B cell (primary cell): ENCODE measurements around the genes IL18BP, INPPL1, STARD10 and FCHSD2.

DNA sequence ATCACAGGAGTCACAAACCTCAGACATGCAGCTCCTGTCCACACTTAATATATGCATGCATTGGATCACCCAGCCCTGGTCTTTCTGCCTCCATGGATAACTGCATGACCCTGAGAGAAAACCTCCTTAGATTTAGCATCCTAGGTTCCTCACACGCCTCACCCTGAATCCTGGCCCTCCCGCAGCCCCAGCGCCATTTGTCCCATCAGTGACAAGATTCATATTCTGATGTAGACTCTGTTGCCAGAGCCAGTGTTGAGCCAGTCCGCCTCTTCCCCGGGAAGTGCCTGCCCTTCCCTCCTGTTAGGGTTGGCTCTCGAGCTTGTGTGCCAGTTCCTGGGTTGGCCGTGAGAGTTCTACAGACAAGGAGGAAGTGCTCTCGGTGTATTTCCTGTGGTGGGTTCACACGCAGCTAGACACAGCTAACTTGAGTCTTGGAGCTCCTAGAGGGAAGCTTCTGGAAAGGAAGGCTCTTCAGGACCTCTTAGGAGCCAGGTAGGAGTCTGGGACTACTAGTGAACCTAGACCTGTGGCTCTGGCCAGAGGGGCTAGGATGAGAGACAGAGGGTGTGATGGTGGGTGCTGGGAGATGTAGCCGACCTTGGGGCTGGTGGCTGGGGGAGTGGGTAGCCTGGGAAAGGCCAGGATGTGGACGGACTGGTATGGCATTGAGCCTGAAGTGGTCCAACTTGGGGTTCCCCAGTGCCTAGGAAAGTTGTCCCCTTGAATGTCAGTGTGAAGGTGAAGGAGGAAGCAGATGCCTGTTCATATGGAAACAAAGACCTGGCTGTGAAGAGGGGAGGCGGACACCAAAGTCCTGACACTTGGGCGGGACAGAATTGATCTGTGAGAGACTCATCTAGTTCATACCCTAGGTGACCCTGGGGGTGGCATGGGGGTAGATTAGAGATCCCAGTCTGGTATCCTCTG lies at the start of gene IL18BP:
IL18BP (plus strand) TSS at position 385 of the 930 bp plus-strand sequence.
- PRO-cap, result bidirectional peak, plus-strand start at position 394 of the sequence, minus-strand start at position 358 of the sequence
- CAGE, long polyA plus RNA, result no peak

DNA sequence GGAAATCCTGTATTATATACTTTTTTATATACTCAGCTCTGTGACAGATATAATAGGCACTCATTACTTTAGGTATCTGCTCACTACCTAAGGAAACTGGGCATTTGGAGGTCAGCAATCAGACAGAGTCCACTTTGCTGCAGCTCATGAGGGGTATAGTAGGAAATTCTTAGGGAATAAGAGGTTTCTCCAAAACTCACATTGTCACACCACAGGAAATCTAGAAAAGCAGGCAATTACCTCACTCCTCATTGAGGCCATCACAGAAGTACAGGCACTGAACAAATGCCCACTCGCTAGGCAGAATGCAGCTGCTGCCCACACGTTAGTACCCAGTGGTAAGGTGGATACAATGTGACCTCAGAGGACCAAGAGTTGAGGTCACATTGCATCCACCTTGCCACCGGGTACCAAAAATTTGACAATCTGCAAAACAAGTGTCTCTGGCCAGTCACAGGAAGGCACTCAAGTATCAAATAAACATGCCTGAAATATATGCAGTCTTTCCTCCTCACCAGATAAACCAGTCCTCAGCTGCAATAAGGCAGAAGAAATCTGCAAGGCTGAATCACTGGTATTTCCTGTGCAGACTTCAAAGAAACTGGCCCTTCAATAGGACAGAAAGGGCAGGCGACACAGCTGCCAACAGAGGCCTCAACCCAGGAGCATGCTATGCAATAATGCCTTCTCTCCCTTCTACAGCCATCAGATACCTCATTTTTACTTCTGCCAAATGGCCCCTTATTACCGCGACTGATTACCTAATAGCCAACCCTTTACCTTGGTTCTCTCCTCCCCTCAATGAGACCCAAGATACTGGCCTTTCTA lies 8.2 kb downstream of the NUMA1 start:
- PRO-cap, result no peak
- CAGE, long polyA plus RNA, result no peak

- PRO-cap, result bidirectional peak, plus-strand start at chr11:72224235, minus-strand start at chr11:72224041
- CAGE, long polyA plus RNA, result no peak
Measured at GRCh38 chr11:72223995-72224433, 553 bp upstream of the INPPL1 start.

DNA sequence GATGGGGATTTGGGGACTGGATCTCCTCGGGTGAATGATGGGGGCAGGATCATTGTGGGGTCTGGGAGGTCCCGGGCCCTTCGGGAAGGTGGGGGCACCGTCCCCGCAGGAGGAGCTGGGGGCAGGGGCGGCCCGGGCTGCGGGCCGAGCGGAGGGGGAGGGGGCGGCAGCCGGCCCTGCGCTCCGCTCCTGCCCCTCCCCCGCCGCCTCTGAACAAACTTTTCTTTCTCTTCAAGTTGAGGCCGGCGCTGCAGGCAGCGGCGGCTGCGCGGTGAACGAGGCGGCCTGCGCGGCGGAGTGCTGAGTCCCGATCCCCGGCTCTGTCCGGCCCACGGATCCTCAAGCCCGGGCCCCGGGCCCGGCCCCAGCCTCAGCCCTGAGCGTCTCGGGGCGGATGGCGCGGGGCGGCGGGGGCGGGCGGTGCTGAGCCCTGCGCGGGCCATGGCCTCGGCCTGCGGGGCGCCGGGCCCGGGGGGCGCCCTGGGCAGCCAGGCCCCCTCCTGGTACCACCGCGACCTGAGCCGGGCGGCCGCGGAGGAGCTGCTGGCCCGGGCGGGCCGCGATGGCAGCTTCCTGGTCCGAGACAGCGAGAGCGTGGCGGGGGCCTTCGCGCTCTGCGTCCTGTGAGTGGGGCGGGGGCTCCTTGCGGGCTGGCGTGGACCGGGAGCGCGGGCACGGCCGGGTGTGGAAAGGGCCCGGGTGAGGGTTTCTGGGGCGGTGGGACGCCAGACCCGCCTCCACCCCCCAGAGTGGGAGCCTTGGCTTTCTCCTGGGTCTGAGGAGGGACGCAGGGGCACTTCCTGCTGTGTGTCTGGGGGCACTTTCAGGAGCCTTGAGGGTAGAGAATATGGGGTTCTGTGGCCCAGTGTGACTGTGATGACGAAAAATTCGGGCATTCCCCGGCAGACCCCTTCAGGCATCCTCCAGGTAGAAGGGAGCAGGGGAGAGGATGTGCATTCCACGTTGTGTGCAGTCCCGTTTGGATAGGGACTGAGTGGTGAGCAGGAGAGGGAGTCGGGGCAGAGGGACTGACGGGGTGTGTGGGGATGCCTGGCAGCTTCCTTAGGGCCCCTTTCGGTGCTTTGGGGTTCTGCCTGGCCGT lies at the start of gene INPPL1:
INPPL1 (plus strand) TSS at position 224 of the 1,102 bp plus-strand sequence.
- PRO-cap, result unidirectional peak, plus-strand start at position 239 of the sequence; bidirectional peak, plus-strand start at position 571 of the sequence, minus-strand start at position 585 of the sequence; unidirectional peak, minus-strand start at position 824 of the sequence; bidirectional peak, plus-strand start outside the sequence, minus-strand start at position 1,033 of the sequence
- CAGE, long polyA plus RNA, result no peak

DNA sequence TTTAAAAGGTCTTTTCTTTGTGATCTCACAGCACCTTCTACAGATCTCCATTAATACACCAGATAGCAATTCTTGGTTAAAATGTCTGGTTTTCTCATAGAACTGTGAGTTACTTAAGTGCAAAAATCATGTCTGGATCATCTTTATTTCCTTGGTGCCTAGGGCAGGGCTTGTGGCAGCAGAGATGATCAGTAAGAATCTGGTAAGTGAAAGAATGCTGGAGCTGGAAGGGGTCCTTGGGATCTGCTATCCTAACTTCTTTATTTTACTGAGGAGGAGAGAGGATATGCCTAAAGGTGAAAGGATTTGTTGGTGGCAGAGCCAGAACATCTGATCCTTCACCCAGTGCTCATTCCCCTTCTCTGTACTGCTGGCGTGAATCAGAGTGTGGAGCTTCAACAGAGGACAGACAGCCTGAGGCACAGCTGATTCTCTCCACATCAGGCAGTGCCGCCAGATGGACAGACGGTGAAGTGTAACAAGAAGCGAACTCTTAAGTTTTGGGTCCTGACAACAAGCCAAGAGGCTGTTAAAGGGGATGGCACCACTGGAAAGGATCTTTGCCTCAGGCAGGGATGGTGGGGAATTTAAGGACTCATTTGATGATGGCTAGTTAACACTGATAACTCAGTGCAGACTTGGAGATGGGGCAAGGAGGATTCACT lies 81.6 kb downstream of the CLPB start:
- PRO-cap, result no peak
- CAGE, long polyA plus RNA, result no peak

- PRO-cap, result no peak
- CAGE, long polyA plus RNA, result no peak
Measured at GRCh38 chr11:72481470-72481895, 47.2 kb upstream of the CLPB start.

DNA sequence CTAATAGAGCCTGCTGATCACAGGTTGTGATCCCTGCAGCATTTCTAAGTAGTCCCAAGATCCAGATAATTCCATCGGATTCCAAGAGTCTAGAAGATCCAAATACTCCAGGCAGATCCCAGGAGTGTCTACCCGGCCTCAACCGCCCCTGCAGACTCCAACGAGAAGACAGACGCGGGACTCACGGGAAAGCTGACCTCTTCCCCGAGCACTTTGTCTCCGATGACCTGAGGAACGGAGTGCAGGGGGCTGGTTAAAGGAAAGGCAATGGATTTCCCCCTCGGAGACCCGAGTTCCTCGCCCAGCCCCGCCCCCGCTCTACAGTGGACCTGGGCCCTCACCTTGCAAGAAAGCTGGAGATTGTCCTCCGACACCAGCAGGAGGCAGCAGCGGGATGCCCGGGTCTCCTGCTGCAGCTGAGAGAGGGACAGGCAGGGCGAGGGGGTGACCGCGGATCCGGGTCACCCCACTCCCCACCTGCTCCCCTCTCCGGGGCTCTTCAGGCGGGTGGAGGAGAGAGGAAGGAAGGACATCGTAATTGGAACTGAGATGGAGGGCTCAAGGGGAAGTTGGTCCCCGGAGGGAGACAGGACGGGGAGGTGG lies 84.6 kb downstream of the PDE2A start:
- PRO-cap, result no peak
- CAGE, long polyA plus RNA, result no peak

- PRO-cap, result no peak
- CAGE, long polyA plus RNA, result no peak
Measured at GRCh38 chr11:72681942-72682509, 7.8 kb upstream of the PDE2A start.

DNA sequence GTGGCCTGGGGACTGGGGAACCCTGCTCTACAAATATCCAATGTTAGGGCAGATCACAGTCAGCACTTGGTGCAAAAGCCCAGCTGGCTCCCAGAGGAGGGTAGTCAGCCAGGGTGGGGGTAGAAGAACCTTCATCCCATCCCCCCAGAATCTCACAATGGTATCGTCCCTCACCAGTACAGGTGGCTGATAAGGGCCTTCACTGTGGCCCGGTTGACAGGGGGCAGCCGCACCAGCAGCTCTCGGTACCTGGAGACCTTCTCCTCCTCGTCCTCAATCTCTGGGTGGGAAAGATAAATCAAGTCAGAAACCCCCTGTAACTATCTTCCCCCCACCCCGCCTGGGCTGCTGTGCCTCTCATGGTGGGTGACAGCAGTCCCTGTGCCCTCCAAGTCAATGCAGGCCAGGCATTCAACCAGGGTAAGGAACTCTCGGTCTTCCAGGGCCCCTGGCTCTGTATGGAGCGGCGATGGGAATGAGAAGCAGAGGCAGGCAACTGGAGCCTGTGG lies 22.2 kb upstream of the PDE2A start:
- PRO-cap, result no peak
- CAGE, long polyA plus RNA, result no peak

GRCh38 chr11:72721519-72722004 lies 30.6 kb downstream of the ARAP1 start:
- PRO-cap, result unidirectional peak, plus-strand start at chr11:72721854
- CAGE, long polyA plus RNA, result no peak

GRCh38 chr11:72786276-72786763 lies 7.5 kb downstream of the STARD10 start:
- PRO-cap, result no peak
- CAGE, long polyA plus RNA, result no peak

DNA sequence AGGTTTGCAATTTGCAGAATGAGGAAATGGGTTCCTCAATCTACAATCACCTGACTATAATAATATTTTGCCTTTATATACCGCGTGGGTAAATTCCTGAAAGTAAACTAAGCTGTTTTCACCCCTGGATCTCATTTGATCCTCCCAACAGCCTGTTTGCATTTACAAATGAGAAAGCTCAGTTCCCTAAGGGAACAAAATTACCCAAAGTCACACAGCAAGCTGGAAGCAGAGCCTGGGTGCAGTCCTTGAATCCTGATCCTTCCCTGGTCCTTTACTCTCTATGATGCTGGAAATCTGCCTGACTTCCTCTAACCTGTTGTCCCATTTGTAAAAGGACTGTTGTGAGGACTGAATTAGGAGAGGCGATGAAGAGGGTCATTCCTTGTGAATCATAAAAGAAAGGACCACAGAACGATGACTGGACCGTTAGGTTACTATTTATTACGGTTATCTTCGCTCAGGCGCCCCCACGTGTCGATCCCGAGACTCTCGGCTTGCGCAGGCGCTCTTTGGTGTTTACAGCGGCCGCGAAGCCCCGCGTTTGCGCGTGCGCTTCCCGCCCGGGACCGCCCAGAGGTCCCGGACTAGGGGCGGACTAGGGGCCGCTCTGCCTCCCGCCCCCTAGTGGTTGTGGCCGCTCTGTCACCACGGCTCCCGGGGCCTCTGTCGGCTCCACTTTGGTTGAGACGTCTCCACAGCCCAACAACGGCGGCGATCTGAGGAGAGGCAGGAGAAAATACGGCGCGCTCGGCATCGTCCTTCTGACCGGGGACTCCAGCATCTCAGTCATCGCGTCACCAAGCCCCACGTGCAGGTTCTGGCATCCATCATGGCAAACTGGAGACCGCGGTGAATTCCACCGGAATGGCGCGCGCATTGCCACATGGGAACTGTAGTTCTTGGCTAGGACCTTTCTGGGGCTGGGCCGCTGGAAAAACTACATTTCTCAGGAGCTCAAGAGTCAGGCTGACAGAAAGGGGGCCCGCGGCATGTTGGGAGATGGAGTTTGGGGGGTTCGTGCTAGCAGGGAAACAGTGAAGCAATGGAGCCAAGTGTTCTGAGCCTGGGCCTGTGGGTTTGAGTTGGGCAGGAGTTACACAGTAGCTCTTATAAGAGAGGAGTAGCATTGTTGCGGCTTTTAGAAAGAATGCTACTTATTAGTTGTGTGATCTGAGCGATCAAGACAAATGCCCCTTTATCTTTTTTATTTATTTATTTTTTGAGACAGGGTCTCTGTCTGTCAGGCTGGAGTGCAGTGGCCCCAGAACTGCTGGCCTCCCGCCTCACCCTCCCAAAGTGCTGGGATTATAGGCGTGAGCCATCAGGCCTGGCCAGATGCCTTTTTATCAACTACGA lies at the start of gene STARD10:
STARD10 (minus strand) TSS at position 842 of the 1,359 bp plus-strand sequence.
- PRO-cap, result bidirectional peak, plus-strand start at position 105 of the sequence, minus-strand start at position 64 of the sequence; bidirectional peak, plus-strand start at position 576 of the sequence, minus-strand start at position 810 of the sequence
- CAGE, long polyA plus RNA, result start-site peak on the minus strand centred at position 20 of the sequence, 64 bp wide, 31 and 30 reads in 2 replicates; start-site peak on the minus strand centred at position 452 of the sequence, 95 bp wide, 50 and 38 reads in 2 replicates

GRCh38 chr11:72812376-72812794 lies 1.8 kb upstream of the ATG16L2 start:
- PRO-cap, result no peak
- CAGE, long polyA plus RNA, result no peak

- PRO-cap, result no peak
- CAGE, long polyA plus RNA, result no peak
Measured at GRCh38 chr11:72912952-72913626, 98.9 kb downstream of the ATG16L2 start.

- PRO-cap, result no peak
- CAGE, long polyA plus RNA, result no peak
Measured at GRCh38 chr11:72932098-72932926, 118.1 kb downstream of the ATG16L2 start.

DNA sequence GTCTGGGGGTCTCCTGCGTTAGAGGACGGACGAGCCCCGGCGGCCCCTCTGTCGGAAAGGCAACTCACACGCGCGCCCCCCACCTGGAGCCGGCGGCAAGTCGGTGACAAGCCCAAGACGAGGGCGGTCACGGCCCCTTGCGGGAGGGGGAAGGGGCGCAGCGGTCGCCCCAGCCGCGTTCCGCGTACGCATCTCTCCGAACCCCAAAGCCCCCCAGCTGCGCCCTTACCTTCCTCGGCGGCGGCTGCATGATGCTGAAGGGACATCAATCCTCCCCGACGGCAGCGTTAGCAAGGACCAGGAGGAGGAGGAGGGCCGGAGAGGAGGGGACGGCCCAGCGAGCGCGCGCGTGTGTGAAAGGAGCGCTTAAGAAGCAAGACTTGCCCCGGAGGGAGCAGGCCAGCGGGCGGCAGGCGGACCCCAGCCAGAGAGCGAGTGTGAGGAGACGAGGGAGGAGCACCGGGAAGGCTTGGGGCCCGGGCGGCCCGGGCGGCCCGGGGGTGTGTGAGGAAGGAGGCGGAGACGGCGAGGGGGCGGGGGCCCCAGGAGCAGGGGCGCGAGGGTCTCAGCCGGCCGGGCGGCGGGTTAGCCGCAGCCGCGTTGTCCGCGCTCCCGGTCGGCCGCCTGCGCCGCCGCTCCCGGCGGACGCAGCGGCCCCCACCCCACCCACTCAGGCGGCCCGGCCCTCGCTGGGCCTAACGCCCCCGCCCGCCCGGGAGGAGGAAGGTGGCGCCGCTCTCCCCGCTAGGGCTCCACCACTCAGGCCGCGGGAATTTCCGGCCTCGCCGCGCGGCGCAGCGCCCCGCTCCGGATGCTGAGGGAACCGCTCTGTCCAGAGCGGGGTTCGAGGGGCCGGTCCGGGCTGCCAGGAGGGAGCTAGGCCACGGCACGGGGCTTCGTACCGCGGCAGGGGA lies at the start of gene FCHSD2:
FCHSD2 (minus strand) TSS at position 691 of the 914 bp plus-strand sequence.
- PRO-cap, result bidirectional peak, plus-strand start at position 140 of the sequence, minus-strand start outside the sequence; bidirectional peak, plus-strand start at position 427 of the sequence, minus-strand start at position 439 of the sequence; bidirectional peak, plus-strand start at position 831 of the sequence, minus-strand start outside the sequence
- CAGE, long polyA plus RNA, result start-site peak on the minus strand centred at position 373 of the sequence, 197 bp wide, 74 and 105 reads in 2 replicates

DNA sequence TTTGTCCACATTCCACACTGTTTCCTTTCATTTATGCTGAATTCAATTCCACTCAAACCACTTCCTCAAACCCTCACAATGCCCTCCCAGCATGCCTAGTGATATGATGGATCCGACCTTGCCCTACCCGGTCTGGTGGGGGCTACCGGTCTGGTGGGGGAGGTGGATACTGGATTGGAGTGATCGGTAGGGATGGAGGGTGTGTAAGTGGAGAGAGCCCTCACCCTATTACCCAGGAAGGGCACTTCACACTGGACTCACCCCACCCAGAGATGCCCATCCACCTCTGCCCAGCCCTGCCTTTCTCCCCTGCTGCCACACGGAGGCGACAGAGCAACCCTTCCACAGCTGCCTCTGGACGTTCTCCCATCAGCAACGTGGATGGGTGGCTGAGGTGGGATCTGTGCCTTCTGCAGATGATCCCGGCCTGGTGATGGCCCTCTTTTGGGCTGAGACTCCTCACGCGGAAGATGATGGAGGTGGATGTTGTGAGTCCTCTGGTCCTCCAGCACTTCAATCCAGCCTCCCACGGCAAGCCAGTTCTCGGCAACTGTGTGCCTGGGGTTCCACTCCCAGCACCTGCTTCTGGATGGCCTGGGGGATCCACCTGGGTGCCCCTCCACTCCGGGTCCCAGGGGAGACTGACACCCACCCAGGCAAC lies 32.9 kb upstream of the P2RY2 start:
- PRO-cap, result no peak
- CAGE, long polyA plus RNA, result no peak

GRCh38 chr11:73201074-73202140 lies 16.7 kb upstream of the P2RY2 start:
- PRO-cap, result no peak
- CAGE, long polyA plus RNA, result no peak

- PRO-cap, result no peak
- CAGE, long polyA plus RNA, result no peak
Measured at GRCh38 chr11:73274502-73275160, 2.5 kb downstream of the P2RY6 start.

DNA sequence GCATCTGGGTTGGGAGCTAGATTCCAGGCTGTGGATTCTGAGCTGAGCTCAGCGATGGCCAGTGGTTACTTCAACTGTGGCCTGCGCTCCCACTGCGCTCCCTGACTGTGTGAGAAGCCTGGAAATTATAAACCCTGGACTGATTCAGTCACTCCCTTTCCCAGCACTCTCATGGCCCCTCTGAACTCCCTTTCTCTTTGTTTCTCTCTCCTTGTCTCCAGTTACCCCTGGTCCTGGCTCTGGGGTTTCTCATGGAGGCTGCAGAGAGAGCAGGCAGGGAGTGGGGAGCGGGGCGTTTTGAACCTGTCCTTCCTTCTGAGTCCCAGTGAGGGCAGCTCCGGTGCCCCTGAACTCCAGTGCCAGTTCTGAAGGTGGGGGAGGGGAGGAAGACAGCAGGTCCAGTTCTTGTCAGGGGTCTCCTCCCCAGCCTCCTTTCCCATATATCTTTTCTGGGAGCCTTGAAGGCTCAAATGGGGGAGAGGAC lies 4.9 kb downstream of the ARHGEF17 start:
- PRO-cap, result no peak
- CAGE, long polyA plus RNA, result no peak